ENCODE data around the gene OR1J4.

DNA sequence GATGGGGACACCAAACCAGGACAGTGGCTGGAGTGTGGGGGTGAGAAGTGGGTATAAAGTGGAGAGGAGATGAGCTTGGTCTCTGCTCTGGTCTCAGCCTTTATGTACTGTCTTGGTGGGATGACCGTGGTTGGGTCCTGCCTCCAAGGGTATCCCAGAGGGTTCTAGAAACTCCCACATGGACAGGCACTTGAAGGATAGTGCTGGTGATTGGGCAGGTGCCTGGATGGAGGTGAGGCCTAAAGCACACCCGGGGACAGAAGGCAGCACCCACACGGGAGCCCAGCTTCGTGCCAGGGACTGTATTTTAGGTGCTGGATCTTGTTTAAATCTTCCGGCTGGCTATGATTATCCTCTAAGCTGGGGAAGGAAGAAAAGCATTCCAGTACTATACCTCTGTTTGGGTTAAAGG is 22.0 kb downstream of the GSN start:
- PRO-cap: no peak

- PRO-cap: no peak
Observed at GRCh38 chr9:121312139-121312615, 44.2 kb downstream of the GSN start.

- PRO-cap: no peak
Observed at GRCh38 chr9:121499194-121499634, 430 bp downstream of the GGTA1 start.

- PRO-cap: bidirectional peak, plus-strand start at chr9:121599539, minus-strand start at chr9:121599359
Observed at GRCh38 chr9:121599237-121599917, 52.1 kb upstream of the DAB2IP start.

DNA sequence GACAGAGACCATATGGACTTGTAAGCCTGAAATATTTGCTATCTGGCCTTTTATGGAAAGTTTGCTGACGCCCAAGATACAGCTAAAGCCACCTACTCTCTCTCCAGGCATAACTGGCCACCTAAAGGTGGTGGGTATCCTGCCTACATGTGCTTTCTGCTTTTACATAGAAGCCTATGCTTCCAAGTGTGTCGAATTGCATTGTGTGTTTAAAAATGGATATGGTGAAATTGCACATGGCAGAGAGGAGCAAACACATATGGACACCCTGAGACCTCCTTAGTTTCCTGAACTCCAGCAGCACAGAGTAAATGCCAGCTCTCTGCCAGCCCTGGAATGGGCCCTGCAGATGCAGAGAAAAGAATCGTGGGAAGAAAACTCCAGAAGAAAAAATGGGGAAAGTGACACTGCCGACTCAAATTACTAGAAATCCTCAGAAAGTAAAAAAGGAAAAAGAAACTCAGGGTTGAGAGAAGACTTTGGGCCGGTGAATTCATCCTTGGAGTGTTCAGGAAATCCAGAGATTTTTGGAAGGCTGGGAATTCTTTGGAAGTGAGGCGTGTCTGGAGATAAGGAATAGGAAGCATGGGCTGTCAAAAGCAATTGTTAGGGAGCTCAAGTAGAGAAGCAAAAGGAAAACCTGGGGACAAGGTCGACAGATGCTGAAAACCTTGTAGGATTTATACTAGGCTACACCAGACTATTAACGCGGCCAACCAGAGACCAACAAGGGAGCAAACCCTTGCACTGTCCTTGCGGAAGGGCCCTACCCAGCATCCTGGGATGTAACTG is 11.3 kb downstream of the DAB2IP start:
- PRO-cap: no peak

DNA sequence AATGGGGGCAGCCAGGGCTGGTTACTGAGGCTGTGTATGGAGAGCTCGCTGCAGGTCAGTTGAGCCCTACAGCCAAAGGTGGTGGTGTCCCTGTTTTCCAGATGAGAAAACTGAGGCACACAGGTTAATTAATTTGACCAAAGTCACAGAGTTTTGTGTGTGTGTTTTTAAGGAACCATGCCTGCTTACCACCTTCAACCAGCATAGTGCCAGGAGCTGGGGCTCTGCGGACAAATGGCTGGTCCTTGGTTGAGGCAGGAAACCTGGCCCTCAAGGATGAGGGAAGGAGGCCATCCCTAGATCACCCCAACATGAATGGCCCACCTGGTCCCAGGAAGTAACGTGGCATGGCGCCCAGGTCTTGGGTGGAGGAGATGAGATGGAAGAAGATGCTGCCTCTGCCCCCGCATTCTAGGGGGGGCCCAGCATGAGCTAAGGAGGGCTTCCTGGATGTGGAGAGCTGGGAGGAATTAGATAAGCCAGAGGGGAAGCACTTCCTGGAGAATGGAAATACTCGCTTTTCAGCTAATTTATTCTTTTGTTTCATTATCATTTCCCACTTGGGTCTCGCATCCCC is 94.9 kb downstream of the DAB2IP start:
- PRO-cap: no peak

- PRO-cap: no peak
Observed at GRCh38 chr9:121851419-121852048, 200.1 kb downstream of the DAB2IP start.

DNA sequence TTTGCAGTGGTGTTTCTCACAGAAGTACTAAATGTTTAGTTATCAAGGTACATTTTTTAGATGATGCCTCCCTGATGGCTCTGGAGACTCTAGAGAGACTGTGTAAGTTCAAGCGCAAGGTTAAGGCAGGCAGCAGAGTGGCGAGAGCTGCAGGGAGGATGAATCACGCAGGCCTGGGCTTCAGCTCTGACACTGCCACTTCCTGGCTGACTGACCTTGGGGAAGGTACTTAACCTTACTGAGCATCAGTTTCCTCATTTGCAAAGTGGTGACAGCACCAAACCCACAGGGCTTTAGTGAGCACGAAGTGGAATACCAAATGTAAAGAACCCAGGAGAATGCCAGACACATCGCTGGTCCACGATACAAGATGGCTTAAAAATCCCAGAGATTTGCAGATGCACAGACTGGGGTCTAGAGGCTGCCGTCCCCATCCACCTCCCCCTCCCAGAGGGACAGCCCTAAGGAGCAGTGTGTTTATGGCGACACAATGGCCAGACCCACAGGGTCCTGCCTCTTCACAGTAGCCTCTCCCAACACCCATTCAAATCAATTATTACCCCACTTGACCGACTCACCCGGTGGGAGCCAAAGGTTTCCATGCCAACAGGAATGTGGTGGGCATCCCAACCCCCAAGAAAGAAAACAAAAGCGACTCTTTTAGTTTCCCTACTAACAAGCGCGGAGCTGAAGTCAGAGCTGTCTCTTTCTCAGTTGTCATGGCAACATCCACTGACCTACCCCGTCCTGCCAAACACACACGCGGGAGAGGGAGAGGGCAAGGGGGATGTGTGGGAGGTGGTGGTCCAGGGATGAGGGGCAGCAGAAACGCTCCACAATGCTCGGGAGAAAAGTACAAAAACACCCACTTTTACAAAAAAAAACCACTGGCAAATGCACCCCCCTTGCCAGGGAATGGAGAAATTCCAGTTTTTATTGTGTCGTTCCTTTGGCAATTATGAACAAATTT is 209.1 kb downstream of the TTLL11 start:
- PRO-cap: no peak

- PRO-cap: no peak
Observed at GRCh38 chr9:121913992-121914668, 179.0 kb downstream of the TTLL11 start.

DNA sequence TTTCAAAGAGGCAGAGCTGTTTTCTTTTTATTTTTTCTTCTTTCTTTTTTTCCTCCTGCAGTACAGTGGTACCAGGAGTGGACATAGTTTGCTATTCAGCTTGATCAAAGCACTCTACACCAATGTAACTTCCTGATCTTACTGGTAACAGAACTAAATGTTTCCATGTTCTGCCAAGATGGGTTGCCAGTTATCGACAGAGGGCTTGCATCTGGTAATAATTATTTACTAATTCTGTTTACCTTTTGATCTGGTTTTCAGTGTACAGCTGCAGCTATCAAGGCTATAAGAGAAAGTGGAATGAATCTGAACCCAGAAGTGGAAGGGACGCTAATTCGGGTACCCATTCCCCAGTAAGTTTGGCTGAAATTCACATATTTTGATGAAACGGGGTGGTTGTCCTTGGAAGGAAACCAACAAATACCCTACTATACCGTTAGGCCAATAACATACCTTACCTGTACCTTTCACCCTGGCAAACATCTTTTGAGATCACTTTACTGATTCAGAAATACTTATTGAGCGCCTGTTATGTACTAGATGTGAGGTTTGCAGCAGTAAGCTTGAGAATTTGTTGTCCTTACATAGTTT is 26.9 kb downstream of the MRRF start:
- PRO-cap: no peak

- PRO-cap: no peak
Observed at GRCh38 chr9:122518916-122519229, at the start of gene OR1J4. Gene OR1J4 (plus strand): TSS chr9:122519141.

- PRO-cap: no peak
Observed at GRCh38 chr9:122903695-122903902, 1.6 kb downstream of the RC3H2 start.

DNA sequence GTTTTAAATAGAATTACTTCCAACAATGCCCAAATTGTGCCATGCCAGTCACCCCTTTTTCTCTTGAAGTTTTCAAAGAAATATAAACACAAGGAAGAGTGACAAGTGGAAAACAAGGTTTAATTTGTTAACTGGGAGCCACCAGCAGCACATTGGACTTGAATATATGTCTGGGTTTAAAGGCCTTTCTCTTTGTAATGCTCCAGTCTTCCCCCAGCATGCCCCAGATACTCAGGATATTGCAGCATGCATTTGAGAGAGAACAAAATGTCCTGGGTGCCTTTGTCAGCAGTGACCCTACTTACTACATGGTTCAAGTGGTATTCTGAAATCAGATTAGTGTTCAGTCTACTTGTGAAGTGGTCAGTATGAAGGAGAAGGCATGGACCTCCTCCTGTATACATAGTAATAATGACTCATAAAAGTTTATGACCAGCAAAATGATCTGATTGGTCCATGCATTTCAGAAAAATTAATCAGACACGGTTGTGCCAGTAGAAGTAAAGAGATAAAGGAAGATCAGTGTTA is 25.3 kb downstream of the GPR21 start:
- PRO-cap: no peak

- PRO-cap: no peak
Observed at GRCh38 chr9:123114489-123115674, 81.4 kb downstream of the GPR21 start.

DNA sequence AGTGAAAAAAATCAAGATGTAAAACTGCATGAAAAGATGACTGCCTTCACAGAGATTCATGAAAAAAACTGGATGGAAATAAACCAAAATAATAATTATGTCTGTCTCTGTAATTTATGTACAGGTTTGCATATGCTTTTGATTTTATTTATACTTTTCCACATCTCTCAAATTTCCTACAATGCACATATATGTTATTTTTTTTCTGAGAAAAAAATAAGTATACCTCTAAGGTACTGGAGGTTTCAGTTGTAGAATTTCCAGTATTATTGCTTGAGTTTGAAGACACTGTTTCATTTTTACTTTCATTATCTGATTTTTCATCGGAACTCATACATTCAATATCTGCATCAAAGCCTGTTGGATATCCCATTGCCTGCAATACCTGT is 105.8 kb downstream of the GPR21 start:
- PRO-cap: no peak

DNA sequence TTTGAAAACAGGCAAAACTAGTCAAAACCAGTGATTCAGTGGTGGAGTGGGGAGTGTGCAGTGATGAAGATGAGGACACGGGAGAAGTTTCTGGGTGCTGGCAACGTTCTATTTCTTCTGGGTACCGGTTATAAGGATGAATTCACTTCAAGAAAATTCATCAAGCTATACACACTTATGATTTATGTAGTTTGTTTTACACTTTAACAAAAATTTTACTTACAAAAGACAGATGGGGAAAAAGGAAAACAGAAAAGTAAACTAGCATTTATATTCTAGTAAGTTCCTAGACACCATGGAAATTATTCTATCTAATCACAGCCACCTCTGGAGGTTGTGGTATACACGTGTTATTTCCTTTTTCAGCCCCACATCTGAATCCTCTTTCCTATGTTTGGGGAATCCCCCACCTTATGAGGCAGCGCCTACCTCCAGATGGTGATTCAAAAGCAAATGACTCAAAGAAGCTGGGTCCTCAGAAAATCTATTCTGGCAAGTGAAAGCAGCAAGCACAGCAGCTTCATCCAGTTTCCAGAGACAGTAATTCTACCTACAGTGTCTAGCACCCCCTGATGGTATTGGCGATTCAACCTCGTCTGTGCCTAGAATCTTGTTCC is 43.2 kb downstream of the STRBP start:
- PRO-cap: no peak

DNA sequence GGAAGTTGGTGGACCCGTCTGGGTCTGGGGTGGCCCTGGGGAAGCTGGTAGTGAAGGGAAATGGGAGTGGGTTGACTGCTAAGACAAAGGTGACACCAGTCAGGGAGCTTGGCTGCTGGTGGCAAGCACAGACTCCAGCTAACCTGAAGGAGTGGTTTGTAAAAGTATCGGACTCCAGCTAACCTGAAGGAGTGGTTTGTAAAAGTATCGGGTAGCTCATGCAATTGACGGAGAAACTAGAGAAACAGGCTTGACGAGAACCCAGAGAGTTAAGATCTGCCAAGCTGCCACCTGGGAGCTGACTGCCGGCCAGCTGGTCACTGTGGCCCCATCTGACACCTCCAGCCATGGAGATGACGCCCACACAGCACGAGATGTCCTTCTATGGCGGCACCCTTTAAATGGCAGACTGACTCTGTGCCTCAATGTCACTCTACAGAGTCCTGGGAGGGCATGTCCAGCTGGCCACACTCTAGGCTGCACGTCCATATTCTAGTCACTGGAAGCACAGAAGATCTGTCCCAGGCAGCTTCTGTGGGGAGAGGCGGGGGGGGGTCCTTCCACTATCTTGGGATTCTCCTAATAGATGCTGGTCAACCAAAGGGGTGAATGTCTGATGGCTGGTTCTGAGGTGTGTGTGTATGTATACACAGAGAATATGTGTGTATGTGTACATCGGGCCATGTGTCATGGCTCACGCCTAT is 28.2 kb upstream of the CRB2 start:
- PRO-cap: no peak

- PRO-cap: no peak
Observed at GRCh38 chr9:123329204-123329621, 26.8 kb upstream of the CRB2 start.

GRCh38 chr9:123360145-123360724 is 4.2 kb downstream of the CRB2 start:
- PRO-cap: no peak

- PRO-cap: no peak
Observed at GRCh38 chr9:123528720-123529234, 172.8 kb downstream of the CRB2 start.